Bile duct (tissue), 1 donor: ENCODE results near the genes TAF3, CELF2 and USP6NL.

DNA sequence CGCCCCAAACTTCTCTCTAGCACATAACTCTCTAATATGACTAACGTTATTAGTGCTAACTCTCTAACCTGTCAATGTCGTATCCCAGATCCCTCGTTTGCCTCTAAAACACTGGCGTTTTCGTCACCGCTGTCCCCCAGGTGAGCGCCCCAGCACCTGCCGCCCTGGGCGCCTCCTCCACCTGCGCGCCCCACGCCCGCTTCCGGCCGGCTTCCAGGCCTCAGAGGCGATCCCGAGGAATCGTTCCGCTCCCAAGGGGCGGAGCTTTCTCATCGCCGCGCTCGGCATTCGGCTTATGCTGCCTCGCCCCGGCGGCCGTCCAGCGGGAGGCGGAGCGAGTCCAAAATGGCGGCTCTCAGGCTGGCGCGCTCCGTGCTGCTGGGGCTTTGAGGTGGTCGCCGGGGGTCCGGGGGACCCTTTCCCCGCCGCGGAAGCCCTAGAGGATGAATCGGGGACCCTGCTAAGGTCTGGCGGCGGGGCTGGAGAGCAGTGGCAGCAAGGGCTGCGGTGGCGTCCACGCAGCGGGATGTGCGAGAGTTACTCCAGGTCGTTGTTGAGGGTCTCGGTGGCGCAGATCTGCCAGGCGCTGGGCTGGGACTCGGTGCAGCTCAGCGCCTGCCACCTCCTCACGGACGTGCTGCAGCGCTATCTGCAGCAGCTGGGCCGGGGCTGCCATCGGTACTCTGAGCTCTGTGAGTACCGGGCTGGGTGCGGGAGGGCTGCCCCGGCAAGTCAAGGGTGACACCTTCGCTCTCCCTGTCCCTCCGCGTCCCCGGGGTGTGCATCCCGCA lies at the start of gene TAF3:
TSS of gene TAF3 (plus strand) at position 322 of the 791 bp plus-strand sequence.
- PRO-cap: bidirectional peak, plus-strand start at position 343 of the sequence, minus-strand start at position 194 of the sequence

GRCh38 chr10:7818975-7819543 lies 754 bp downstream of the TAF3 start:
- PRO-cap: no peak

DNA sequence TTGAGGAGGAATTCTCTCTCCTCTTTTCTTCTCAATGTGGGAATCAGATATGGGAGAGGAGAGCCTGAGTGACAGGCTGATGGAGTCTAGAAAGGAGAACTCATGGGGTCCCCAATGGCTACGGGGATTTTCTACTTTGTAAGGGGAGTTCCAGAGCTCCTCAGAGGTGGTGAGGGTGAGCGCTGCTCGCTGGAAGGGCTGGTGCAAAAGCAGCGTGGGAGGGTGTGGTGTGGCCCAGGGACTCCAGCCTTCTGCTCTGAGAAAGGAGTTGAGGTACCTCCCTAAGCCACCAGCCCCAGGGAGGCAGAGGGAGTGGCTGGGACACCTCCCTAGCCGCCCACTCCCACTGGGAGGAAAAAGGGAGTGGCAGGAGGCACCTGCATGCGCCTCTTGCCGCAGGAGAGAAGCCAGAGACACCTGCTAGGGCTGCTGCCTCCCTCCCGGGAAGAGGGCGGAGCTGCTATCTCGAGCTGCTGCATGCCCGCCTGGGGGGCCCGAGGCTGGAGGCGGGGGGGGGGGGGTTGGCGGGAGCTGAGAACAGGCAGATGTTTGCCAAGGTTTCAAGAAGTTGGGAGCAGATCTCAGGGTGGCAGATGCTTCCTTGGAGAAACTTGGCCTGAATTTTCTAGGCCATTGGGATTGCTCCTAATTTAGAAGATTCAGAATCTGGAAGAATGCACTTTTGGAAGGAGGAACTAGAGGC lies 48.6 kb downstream of the GATA3 start:
- PRO-cap: no peak

DNA sequence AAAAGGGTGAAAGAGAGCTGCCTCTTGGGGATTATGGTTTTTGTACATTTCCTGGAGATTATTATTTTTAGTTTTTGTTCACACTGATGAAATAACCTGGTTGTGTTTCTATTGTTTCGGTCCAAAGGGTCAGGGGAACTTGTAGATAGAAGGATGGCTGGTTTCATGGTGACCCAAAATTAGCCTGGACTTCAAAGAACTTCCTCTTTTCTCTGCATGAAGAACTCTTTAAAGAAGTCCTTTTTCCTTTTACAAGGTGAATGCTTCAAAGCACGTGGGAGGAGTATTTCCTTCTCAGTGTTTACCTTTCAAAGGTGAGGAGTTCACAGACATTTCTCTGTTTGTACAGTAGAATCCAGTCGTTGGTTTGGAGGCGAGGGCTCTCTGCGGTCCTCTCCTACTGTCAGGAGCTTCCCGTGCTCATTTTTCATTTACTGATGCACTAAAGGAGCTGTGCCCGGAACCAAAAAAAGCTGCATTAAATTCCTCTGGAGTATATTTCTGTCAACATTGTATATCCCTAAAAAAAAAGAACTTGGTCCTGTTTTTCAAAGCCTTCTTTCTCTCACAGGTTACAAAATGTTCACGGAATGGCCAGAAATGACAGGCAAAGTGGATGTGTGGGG lies 561.7 kb downstream of the GATA3 start:
- PRO-cap: no peak

DNA sequence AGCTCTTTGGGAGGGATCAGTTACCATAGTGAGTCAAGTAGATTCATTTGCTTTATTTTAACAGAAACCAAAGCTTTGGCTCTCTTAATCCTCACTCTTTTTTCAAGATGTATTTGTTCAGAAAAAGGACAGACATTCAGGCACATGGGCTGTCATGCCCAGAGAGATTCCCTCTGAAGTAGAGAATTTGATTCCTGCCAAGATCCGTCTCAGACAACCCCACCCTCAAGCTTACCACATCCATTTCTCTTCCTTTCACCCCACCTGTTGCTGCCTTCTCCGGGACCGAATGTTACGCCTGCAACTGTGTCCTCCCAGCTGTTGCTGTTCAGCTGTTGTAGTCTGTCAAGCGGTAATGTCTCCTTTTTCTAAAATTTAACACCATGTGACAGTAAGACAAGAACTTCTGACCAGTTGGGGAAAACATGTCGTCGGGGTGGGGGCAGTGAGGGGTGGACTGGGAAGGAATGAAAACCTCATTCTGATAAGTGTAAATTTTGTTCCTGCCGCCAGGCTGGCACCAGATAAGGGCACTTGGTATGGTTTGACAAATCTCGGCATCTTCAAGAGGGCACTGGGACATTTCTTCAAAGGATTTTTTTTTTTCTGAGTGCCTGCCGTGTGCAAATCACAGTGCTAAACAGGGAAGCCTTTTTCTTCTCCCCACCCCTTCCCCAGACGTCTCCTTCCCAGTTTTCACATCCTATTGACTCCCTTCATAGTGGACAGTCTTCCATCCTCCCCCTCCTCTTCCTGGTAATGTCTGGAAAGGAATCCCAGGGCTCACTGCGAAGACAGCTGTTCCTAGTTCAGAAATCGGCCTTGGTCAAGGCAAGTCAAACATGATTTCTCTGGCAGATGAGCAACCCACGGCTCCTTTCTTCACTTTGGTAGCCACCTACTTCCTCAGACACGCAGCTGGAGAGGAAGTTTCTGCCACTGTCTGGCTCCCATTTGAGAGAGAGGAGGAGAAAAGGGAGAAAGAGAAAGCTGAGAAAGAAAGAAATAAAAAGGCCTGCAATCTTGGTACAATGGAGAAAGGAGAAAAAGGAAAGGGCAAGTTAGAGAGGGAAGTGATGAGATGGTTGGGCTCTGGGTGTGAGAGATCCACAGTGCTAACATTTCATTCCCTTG lies 5.0 kb upstream of the CELF2 start:
- PRO-cap: no peak

GRCh38 chr10:11017240-11018440 lies at the start of gene CELF2:
CELF2 (plus strand) TSS chr10:11017872.
- PRO-cap: bidirectional peak, plus-strand start at chr10:11017963, minus-strand start at chr10:11017567; bidirectional peak, plus-strand start at chr10:11018159, minus-strand start at chr10:11018038

GRCh38 chr10:11088805-11089822 lies 71.4 kb downstream of the CELF2 start:
- PRO-cap: no peak

DNA sequence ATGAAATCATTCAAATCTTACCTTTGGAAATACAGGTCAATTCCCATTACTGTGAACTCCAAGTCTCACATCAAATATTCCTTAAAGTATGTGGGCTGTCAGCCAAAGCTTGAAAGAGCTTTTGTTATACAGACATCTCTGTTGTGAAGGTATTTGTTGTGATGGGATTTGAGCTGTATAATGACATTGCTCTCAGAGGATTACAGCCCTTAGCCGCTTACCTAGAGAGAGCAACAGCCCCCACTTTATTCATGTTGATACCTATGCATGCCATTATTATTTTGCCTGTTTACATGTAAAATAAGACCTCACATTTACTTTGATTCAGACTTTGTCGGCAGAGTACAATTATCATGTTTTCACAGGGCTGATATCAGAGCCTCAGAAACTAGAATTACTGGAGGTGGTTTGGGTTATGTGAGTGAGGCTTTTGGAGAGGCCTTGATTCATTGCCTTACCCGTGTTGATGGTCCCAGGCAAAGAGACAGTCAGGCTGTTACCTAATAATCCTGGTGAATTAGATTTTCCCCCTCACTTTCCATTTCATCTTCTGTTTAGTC lies 150.6 kb downstream of the CELF2 start:
- PRO-cap: no peak

DNA sequence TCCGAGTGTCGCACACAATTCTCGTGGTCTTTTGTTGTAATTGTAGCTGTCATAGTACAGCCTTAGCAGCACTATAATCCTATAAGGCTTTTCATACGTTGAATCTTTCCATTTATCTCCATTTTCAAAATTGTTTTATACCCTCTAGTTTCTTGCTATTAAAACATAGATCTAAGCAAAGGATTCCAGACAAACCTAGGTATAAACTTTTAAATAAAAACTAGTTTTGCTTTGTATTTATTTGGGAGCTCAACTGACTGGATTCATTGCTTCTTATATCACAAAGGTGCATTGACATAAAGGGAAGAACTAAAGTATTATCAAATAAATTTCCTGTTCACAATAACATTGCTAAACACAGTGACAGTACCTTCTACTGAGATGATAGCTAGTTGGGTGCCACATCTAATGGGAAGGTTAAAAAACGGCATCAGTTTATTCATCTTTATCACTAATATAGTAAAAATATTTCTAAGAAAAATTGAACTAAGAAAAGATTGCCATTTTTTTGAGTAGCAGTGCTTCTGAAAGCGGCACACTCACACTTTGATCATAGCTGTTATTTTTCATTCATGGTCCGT lies 220.7 kb downstream of the CELF2 start:
- PRO-cap: no peak

DNA sequence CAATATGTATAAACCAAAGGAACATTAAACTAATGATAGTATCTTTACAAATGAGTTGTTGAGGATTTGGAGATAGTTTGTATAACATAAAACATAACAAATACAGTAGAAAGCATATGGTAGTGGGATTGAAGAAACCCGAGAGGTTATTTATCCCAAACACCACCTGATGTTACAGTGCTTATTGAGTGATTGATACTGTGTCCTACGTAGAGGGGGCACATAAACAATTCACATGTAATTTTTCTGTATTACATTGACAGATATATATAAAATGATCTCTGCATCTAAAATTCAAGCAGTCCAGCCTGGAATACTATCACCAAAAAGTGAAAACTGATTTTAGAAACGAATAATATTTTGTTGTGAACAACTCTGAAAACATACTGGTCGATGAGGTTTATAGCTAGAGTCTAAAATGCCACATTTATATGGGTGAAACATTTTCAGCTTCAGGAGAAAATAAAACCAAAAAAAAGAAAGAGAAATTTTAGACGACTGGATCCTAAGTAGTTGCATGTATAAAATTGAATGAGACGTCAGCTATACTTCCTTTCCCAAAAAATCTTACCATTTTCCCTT lies 260.1 kb downstream of the CELF2 start:
- PRO-cap: no peak

- PRO-cap: no peak
Measured at GRCh38 chr10:11328252-11329350, 282.8 kb downstream of the USP6NL start.

DNA sequence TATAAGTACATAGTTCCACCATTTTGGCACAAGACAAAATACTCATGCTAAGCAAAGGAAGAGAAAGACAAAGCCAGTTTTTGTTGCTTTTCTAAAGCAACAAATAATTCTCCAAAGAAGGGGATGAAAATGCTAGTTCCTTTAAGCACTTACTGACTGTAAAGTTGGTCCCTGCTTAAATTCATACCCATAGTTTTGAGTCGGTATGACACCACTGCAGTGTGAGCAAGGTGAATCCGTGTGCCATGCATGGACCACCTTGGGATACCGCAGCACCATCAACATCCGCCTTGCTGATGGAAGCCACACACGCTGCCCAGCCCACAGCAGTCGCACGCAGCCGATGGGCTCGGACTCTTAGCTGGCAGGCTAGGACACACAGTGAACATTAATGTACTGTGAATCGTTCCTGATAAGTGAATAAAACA lies 275.6 kb downstream of the USP6NL start:
- PRO-cap: no peak

DNA sequence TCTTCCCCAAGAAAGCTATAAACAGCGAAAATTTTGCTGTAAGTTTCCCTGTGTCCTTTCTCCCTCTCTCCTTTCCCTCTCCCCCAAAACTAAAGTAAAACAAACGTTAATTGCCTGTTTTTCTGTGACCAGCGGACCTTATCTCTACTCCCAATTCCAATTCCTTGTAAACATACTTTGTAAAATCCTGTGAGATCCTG lies 217.7 kb downstream of the USP6NL start:
- PRO-cap: no peak

- PRO-cap: no peak
Measured at GRCh38 chr10:11448164-11448678, 163.2 kb downstream of the USP6NL start.

GRCh38 chr10:11546969-11547666 lies 64.3 kb downstream of the USP6NL start:
- PRO-cap: no peak

DNA sequence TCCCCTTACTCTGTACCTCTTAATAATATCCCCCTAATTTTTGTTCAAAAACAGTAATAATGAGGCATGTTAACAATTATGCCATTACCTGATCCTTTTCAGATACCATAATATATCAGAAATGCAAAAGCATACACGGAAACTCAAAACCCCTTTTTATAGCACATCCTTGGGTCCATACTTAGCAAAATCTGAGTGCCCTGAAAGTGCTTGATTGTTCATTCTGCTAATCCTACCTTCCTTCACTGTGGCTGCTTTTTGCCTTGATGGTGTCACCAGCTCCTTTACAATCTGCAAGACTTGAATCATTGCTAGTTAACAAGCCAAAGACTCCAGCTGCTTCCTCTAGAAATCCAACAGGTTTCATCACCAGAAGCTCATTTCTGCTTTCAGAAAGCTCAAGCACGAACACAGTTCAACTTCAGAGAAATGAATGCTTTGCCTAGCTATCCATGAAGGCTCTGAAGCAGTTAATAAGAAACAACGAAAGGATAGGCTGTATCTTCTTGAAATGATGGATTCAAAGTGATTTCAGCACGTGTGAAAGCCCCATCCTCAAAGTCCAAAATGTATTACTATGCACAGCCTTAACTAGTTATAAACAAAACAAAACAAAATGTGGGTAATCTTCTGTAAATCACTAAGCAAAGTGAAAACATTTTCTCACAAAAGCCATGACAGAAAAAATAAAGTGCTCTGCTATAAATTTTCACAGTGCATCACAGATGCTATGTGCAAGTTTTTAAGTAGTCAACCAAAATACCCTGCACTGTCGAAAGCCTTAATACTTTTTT lies 37.9 kb downstream of the USP6NL start:
- PRO-cap: no peak

DNA sequence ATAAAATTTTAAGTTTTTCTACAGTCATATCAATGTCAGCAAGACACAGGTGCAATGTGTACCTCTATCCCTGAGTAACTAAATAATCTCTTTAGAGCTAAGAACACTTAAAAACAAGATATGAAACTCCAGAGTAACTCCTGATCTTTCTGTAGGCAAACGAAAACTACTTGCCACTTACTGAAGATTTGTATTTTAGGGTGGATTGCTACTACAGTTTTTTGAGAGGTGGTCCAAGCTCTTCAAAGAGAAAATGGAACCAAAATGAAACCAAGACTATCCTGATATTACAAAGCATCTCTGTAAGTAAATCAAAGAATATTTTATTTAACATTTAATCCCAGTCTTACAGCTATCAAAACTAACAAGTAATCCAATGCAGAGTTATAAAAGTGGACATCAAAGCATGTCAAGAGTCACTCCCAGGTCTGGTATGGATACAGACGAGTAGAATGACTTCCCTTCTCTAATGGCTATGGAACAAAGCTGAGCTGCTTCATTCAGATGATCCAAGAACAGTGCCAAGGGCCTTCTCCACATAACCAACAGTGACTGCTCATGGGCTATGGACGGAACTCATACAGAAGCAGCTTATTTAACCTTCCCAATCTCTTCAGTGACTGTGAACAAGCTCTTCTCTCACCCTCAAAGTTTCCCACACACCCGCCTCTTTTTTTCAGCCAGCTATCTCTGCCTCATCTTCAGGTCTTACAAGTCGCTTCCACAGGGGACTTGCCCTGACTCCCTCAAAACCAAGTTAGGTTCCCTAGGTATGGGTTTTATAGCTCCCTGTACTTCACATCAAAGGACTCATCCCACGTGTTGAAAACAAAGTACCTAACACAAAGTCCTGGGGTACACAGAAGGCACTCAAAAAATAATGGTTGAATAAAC lies 3.3 kb downstream of the USP6NL start:
- PRO-cap: no peak

DNA sequence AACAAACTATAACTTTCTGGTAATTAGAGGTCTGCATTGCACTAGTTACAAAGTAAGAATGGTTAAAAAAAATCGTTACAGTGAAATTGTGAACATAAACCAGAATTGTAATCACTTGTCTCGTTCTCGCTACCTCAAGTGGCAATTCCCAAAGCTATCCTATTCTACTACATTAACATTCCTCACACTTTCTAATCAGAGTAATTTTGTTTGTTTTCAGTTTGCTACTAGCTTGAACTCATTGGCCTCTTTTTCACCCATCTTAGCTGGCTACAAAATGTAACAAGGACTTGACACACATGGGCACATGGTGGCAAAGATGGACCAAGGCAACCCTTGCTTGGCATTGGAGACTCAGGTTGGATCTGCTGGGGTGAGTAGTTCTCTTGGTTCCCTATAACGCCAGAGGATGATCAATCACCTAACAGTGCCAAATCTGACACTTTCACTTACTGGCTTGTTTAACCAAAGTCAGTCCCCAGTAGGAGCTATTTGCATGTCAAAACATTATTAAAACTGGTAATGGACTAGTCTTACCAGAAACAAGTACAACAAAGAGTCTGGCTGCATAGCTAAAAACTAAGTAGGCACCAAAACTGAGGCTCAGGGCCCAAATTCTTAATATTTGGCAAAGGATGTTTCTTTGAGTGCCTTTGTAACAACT lies 1.9 kb downstream of the USP6NL start:
- PRO-cap: no peak

DNA sequence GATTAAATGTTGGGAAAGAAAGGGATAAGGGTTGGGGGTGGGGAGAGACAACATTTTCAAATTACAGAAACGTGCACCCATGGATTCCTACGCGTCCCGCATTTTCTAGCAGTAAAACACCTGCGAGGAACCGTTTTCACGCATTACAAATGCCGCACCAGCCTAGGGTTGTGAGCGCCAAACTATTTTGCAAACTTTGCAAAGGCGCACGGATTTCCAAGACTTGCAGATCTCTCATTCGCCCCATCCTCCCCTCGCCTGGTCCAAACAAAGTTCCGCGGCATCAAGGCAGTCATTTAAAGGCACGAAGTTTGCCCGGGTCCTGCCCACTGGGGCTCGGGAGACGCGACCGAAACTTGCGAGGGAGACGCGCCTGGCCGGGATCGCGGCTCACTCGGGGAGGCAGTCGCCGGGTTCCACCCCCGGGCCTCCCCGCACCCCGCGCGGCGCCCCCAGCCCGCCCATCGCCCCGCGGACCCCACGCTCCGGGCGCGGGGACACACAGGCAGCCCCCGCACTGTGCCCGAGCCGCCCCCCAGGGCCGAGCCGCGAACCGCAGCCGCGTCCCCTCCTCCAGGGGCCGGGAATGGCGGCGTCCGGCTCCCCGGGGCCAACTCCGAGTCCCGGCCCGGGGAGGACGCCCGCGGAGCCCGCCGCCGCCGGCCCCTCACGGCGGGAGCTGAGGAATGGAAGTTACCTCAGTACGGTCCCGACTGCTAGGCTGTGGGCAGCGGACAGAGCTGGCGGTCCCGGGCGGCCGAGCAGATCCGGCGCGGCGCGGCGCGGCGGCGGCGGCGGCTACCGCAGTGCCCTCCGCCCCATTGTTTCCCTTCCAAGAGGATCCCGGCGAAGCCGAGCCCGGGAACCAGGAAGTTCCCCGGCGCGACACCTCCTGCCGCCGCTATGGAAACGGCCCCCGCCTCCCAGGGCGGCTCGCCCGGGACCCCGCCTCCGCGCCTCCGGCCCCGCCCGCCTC lies at the start of gene USP6NL:
TSS of gene USP6NL (minus strand) at position 905 of the 976 bp plus-strand sequence.
- PRO-cap: bidirectional peak, plus-strand start outside the sequence, minus-strand start at position 823 of the sequence

DNA sequence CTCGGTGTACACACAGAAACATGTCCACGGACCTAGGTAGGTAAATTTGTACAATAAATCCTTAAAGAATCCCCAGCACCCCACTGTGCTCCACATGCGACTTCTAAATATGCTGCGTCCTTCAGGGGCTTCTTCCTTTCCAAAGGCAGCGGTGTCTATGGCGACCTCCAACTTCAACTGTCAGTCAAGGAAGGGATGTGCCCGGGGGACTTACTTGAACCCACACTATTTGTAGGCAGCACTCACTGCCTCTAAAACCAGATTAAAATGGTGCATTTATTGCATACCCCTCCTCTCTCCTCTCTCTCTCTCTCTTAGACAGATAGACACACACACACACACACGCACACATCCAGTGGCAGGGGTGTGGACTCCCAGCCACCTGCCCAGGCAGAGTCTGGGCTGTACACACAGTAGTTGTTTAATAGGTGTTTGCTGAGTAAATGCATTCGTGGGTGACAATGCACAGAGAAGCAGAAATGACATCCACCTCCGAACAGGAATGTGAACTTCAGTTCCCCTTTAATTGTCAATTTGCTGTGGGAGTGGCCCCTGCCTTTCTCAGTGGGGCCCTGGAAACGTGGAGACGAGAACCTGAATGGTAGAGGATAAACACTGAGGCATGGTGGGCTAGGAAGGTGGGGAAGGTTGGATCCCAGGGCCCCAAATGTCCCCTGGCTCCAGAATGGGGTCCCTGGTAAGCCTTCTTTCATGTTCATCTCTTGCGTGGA lies 58.7 kb upstream of the ECHDC3 start:
- PRO-cap: no peak